ENCODE data around the genes NDUFB4, STXBP5L and CASR.

GRCh38 chr3:120496234-120496774 lies 45.5 kb upstream of the FSTL1 start:
- PRO-cap, result no peak
- RRBS, 2 experiments, result no CpG with 5 or more reads among the region's 1 CpG

DNA sequence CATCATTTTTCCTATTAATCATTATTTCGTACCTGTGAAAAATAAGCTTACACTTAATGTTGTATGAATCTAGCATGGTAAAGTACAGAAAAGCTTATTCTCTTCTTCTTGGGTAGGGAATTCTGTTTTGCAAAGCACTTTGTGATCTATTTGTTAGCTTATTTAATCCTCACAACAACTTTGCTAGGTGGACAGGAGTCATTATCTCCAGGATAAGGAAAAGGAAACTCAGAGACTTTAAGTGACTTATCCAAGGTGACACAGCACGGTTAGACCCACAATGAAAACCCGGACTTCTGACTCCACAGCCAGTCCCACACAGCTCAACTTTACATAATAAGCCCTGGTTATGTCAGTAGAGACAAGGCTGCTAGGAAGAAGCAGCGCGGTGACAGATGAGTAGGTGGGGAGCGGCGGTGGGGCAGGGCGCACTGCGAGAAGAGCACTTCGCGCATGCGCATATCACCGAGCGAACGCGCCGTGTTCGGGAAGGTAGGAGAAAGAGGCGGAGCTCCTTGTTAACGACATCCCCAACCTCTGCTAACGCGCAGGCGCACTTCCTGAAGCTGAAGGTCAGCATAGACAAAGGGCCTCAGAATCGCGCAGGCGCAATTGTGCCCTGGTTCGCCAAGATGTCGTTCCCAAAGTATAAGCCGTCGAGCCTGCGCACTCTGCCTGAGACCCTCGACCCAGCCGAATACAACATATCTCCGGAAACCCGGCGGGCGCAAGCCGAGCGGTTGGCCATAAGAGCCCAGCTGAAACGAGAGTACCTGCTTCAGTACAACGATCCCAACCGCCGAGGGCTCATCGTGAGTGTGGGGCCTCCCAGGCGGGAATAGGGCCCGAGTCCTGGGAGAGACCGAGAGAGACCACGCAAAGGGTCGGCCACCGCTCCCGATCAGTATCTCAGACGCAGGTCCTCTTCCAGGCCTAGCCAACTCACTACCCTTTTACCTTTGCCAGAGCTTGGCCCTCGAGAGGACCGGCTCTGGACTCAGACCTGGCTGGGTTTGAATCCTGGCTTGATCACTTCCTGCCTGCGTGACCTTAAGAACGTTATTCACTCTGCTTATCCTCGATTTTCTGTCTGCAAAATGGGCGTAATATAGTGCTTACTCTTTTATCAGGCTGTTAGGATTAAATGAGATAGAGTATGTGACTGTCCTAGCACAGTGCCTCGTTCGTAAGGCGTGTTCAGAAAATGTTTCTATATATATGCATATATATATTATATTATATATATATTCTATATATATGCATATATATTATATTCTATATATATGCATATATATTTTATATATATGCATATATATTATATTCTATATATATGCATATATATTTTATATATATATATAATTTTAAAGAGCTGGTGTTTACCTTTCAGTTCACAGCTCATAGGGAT lies at the start of gene NDUFB4:
TSS of gene NDUFB4 (plus strand) at position 609 of the 1,405 bp plus-strand sequence.
- PRO-cap, result bidirectional peak, plus-strand start at position 595 of the sequence, minus-strand start at position 327 of the sequence; unidirectional peak, plus-strand start at position 776 of the sequence
- RRBS, 2 experiments, result no CpG with 5 or more reads among the region's 61 CpGs

DNA sequence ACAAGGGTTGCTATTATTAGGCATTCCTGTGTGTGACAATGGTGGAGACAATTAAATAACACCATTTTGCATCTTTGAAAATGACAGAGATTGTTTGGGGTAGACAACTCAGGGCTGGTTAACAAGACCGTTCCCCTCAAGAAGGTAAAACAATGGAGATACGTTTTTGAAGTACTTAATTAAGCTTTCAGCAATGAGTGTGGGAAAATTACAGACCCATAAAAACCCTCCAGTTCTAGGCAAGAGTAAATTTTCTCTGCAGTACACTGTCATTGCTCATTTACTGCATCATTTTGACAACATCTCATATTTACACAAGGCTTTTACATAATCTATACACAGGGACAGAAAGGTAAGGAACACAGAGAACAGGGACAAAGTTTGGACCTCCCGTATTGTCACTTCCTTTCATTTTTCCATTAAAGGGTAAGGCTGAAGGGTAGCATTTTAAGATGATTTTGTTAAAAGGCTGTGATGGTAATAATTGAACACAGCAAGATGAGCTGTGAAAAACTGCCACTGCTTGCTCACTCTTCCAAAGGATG lies 7.3 kb upstream of the HGD start:
- PRO-cap, result no peak
- RRBS, 2 experiments, result no CpG with 5 or more reads among the region's 3 CpGs

DNA sequence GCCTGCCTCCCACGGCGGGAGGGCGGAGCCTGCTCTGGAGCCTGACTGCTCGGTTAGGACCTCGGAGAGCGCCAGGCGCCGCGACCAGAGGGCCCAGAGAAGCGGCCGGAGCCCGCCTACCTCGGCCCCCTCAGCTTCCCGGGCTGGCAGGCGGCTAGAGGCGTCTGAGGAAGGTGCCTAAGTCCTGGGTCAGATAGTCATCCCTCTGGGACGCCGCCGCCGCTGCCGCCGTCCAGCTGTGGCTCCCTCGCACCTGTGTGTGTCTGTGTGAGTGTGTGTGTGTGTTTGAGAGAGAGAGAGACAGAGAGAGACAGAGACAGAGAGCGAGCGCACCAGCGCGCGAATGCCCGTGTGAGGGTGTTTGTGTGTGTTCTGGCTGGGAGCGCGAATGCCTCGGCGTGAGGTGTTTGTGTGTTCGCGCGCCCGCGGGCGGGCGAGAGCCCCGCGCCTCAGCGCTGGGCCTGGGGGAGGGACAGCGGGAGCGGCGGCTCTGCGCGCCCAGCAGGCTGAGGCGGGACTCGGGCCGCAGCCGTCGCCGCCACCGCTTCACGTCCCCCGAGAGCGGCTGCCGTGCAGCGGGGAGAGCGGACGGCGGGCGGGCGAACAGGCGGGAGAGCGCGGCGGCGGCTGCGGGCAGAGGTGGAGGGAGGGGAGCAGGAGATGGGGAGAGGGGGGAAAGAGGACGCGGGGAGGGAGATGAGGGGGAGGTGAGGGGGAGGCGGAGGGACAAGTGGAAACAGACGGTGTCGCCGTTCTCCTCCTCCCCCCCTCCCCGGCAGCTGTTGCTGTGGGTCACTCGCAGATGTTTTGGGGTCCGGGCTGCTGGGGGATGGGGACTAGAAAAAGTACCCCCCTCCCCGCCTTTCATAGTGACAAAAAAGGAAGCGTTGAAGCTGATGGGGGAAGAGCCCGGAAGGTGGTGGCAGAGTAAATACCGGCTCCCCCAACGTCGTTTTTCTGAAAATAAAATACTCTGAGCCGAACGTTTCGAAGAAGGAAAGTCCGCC lies at the start of gene STXBP5L:
TSS of gene STXBP5L (plus strand) at position 44 of the 1,007 bp plus-strand sequence.
- PRO-cap, result no peak
- RRBS, 2 experiments, result 2 to 6% methylated on average over 4 to 12 of the region's 90 CpGs

- PRO-cap, result no peak
- RRBS, 2 experiments, result no CpG with 5 or more reads among the region's 6 CpGs
These were observed 8.1 kb downstream of the FBXO40 start for GRCh38 chr3:121601058-121601848.

GRCh38 chr3:121658057-121658529 lies 2.6 kb downstream of the HCLS1 start:
- PRO-cap, result no peak
- RRBS, 2 experiments, result no CpG with 5 or more reads among the region's 3 CpGs

GRCh38 chr3:121675984-121676329 lies 15.3 kb upstream of the HCLS1 start:
- PRO-cap, result no peak
- RRBS, 2 experiments, result no CpG with 5 or more reads among the region's 2 CpGs

DNA sequence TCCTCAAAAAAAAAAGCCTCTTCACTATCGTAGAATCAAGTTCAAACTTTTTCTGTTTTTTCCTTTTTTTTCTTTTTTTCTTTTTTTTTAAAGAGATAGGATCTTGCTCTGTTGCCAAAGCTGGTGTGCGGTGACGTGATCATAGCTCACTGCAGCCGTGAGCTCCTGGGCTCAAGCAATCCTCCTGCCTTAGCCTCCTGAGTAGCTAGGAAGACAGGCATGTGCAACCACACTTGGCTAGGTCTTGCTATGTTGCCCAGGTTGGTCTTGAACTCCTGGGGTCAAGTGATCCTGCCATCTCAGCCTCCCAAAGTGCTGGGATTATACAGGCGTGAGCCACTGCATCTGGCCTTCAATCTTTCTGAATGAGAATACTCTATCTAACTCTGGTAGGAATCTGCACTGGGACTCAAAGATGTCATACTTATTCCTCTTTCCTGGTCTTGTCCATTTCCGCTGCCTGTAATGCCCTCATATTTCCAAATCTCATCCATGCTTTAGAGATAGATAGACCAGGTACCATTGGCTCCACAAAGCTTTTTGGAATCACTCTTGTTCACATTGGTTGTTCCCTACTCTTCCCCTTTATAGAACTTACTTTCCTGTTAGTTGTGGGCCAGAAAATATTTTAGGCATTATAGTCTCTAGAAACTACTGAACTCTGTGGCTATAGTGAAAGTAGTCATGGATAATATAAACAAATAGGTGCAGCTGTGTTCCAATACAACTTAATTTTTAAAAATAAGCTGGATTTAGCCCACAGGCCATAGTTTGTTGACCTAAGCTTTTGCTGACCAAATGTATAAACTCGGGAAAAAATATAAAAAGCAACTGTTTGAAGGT lies 13.7 kb downstream of the IQCB1 start:
- PRO-cap, result no peak
- RRBS, 2 experiments, result no CpG with 5 or more reads among the region's 7 CpGs

GRCh38 chr3:122183533-122184170 lies at the start of gene CASR:
TSS of gene CASR (plus strand) at chr3:122183668.
- PRO-cap, result no peak
- RRBS, 2 experiments, result 1 to 3% methylated on average over 13 to 16 of the region's 38 CpGs

- PRO-cap, result no peak
- RRBS, 2 experiments, result no CpG with 5 or more reads among the region's 7 CpGs
These were observed 856 bp downstream of the DTX3L start for GRCh38 chr3:122565036-122565352.

DNA sequence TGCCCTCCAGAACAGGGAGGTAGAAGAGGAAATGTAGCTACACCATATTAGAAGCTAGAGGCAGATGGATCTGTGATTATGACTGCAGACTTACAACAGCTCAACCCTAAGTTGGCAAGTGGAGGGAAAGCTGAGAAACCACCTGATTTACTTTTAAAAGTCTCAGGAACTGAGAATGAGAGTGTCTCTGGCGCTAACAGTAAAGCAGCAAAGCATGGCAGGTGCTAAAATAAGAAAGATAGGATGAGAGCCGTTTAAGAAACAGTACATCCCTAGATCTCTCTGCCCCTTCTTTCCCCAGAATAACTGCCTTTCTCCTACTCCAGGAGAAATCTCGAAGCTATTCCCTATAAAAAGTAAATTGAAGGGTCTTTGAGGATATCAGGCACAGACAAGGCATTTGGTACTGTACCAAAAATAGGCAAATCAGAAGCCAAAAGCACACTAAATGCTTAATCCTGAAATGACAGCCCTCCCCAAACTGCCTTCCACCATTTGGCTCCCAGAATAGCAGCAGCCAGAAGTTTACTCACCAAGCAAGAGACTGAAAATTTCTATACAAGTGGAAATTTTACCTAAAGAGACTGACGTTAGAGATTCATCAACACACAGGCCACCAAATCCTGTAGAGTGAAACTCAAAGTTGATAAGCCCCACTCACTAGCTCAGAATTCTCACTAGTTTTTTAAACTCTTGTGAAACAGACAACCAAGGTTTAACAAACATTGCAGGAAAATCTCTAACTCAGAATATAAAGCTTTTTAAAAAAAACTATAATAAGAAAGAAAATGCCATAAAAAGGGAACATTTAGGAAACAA lies 34.2 kb upstream of the PARP14 start:
- PRO-cap, result no peak
- RRBS, 2 experiments, result no CpG with 5 or more reads among the region's 4 CpGs

DNA sequence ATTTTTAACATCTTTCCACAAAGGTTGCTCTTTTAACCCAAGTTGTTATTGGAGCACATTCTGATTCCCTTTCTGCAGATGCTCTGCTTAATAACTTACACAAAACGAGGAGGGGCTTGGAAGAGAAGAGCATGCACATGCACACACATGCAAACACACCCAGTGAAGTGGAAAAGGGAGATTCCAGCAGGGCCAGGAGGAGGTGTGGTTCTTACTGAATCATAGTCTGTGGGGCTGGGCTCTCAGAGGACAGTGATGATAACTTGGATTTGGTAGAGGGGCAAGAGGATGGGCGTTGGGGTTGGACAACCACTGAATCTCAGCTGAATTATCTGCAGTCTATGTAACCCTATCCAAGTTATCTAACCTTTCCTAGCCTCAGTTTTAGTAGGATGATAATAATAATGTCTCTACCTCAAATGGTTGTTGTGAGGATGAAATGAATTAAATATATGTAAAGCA lies 17.7 kb downstream of the PARP14 start:
- PRO-cap, result no peak
- RRBS, 2 experiments, result no CpG with 5 or more reads among the region's 2 CpGs

DNA sequence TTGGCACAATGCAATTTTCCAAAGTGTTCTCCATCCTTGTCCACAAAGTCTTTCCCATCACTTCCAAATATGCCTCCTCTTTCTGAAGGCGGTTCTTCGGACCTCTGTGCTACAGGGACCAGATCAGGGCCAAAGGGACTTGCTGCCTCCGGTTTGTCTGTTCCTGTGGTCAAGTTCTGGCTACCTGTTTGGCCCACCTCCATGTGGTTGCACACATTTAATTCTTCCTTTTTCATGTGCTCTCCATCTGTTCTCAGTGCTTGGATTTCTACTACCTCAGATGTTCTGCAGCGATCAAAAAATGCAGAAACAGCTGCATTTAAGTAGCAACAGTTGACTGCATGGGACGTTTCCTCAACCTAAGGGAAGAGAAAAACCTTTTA lies 53.1 kb downstream of the HSPBAP1 start:
- PRO-cap, result no peak
- RRBS, 2 experiments, result no CpG with 5 or more reads among the region's 5 CpGs

- PRO-cap, result no peak
- RRBS, 2 experiments, result no CpG with 5 or more reads among the region's 3 CpGs
These were observed 69.9 kb downstream of the SEMA5B start for GRCh38 chr3:122957712-122958092.

DNA sequence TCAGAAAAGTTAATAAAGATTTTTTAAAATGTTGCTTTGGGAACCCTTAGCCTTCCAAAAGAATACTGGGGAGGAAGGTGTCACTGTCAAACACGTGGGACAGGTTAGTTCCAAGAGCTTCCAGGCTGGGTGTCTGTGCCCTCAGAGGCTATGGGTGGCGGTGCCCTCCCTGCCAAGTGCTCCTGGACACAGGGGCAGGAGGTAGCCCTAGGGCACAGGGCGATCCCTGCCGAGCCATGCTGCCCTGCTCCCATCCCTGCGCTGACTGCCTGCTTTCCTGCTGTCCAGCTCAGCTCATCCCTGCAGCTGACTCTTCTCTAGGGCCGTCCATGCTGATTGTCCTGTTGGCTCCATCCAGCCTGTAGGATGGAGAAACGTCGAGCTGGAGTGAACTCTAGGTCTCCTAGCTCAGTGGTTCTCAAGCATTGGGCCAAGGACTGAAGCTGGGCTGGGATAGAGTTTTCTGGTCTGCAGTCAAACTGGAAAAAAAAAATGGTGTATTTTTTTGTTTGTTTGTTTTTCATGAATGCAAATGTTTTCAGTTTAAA lies 3.7 kb downstream of the PDIA5 start:
- PRO-cap, result no peak
- RRBS, 2 experiments, result no CpG with 5 or more reads among the region's 8 CpGs

- PRO-cap, result no peak
- RRBS, 2 experiments, result no CpG with 5 or more reads among the region's 4 CpGs
These were observed 34.6 kb downstream of the SEC22A start for GRCh38 chr3:123236305-123236865.

- PRO-cap, result no peak
- RRBS, 2 experiments, result no CpG with 5 or more reads among the region's 12 CpGs
These were observed 64.0 kb downstream of the ADCY5 start for GRCh38 chr3:123384743-123385463.

DNA sequence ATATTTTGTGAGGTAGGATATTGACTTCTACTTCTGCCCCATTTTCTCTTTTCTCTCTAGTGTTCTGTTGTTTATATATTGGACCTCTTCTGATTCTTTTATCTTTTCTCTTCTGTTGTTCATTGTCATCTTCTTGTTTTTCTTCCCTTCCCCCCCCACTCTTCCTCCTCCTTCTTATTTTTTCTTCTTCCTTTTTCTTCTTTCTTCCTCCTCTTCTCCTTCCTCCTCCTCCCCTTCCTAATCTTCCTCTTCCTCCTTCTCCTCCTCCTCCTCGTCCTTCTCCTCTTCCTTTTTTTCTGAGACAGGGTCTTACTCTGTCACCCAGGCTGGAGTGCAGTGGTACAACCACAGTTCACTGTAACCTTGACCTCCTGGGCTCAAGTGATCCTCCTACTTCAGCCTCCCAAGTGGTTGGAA lies 15.0 kb upstream of the HACD2 start:
- PRO-cap, result no peak
- RRBS, 2 experiments, result no CpG with 5 or more reads among the region's 1 CpG

DNA sequence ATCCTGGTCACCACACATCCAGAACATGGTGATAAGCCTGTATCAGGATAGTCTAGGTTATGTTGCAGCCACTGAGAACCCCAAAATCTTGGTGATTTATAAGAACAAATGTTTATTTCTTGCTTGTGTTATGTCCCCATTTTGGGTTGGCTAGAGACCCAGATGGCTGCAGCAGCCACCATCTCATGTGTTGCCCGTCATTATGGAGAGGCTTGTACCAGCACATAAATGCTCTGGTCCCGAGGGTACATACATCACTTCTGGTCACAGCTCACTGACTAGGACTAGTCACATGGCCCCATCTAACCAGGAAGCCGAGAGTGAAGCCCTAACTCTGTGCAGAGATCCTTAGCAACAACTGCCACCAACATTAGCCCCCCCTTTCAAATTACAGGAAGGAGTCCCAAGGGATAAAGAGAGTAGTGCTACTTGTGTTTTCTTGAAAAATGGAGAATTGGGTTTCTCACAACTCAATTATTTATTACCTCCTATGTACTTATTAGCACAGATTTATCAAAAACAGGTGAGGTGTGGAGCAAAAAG lies 25.5 kb upstream of the HACD2 start:
- PRO-cap, result no peak
- RRBS, 2 experiments, result no CpG with 5 or more reads among the region's 3 CpGs

- PRO-cap, result no peak
- RRBS, 2 experiments, result no CpG with 5 or more reads among the region's 6 CpGs
These were observed 42.1 kb upstream of the HACD2 start for GRCh38 chr3:123626959-123627389.